ENCODE measurements around a stretch of chr7.

- RRBS, 2 experiments = no CpG with 5 or more reads among the region's 1 CpG
Measured at GRCh38 chr7:24576016-24576559, 2.8 kb downstream of the PALS2 start.

DNA sequence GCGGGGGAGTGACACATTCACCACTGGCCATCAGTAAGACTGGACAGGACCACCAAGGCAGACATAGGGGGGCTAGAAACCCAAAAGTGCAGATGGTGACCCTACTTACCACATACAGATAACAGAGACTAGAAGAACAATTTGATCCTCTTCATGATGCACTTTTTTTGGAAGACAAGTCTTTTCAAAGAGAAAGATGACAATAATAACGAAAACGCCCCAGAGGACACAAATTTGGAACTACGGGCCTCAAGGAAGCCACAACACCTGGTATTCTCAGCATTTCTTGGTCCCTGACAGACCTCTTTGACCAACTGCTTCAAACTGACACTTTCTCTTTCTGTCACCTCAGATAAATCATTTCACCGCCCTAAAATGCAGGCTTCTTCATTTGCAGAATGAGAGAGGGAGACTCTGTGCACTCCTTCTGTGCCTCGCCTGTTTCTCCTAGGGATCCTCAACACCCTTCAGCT is 41.7 kb downstream of the GSDME start:
- RRBS, 2 experiments = no CpG with 5 or more reads among the region's 6 CpGs

DNA sequence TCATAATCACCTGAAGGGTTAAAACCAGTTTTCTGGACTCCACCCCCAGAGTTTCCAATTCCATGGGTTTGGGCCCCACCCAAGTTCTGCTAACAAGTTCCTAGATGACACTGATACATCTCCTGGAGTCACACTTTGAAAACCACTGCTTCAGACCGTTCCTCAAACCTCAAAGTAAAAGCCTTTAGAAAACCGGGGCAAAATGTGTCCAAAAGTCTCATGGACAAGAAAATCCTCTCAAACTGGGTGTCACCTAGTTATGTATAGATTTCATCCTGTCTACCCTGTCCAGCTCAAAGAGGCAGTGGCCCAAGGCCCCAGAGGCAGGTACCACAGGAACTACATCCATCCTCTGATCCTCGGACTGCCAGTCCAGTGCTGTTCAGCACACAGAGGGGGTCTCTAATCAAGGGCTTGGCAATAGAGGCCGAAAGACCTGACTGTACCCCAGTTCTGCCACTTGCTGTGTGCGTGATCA is 9.2 kb downstream of the OSBPL3 start:
- RRBS, 2 experiments = no CpG with 5 or more reads among the region's 5 CpGs

GRCh38 chr7:25030939-25031404 is 51.0 kb upstream of the OSBPL3 start:
- RRBS, 2 experiments = 23 to 45% methylated on average over 2 of the region's 7 CpGs

GRCh38 chr7:25047704-25048224 is 67.8 kb upstream of the OSBPL3 start:
- RRBS, 2 experiments = no CpG with 5 or more reads among the region's 17 CpGs

- RRBS, 2 experiments = 90 to 91% methylated on average over 4 to 11 of the region's 42 CpGs
Measured at GRCh38 chr7:25858568-25859176, 293.3 kb upstream of the NFE2L3 start.

- RRBS, 2 experiments = no CpG with 5 or more reads among the region's 4 CpGs
Measured at GRCh38 chr7:25894293-25894756, 257.7 kb upstream of the NFE2L3 start.

DNA sequence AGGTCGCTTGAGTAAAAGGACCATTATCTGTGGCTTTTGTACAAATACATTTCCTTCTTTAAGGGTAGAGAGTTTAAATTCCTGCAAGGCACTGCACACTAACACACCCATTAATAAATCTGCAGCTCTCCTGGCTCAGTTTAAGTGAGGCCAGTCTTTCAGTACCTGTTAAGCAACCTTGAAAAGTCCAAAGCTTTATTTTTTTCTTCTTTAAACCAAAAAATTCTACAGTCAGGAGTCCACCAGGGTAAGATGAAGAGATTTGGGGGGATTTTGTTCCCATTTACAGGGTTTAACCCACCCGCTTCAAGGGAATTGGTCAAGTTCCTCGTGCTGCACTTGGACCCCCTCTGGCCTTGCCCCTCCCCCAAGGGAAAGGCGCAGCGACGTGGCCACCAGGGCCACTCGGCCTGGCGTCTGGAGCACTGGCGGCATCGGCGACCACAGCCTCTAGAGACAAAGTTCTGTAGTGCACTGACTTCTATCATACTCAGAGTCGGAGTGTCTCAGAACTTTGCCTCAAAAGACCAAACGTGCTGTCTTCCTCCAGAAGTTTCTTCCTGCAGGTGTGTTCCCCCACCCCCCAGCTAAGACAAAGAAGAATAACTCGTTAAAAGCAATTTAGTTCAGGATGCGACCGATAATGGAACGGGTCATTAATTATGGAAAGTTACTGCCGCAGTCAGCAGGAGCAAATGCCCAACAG is 202.4 kb upstream of the NFE2L3 start:
- RRBS, 2 experiments = no CpG with 5 or more reads among the region's 18 CpGs

DNA sequence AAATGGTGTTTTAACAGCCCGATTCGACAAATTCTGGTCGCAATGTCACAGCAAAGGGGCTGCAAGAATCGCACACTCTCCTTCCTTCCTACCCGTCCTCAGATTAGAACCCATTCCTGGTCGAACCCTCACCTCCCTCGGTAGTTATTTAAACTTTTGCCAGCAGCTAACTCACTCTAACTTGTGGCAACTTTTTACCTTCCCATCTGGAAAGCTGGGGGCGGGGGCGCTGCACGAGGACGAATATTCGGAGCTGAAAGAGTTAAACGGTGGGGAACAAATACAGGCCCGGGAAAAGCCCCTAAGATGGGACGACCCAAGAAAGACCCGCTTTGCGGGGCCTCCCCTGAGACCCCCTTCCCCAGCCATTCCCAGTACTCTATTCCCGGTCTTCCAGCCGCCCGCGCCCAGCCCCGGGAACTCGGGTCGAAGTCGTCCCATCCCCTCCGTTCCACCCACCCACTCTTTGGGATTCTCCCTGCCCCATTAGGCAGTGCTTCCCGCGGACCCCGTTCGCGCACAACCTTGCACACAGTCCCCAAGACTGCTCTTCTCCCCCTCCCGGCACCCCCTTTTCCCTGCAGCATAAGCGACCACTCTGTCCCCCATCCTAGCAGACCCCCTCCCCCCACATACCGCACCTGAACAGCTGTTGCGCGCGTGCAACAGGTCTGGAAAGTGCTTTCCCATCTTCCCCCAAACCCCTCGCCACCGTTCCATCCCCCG is 201.7 kb upstream of the NFE2L3 start:
- RRBS, 2 experiments = under 1 to 2% methylated on average over 3 of the region's 40 CpGs

DNA sequence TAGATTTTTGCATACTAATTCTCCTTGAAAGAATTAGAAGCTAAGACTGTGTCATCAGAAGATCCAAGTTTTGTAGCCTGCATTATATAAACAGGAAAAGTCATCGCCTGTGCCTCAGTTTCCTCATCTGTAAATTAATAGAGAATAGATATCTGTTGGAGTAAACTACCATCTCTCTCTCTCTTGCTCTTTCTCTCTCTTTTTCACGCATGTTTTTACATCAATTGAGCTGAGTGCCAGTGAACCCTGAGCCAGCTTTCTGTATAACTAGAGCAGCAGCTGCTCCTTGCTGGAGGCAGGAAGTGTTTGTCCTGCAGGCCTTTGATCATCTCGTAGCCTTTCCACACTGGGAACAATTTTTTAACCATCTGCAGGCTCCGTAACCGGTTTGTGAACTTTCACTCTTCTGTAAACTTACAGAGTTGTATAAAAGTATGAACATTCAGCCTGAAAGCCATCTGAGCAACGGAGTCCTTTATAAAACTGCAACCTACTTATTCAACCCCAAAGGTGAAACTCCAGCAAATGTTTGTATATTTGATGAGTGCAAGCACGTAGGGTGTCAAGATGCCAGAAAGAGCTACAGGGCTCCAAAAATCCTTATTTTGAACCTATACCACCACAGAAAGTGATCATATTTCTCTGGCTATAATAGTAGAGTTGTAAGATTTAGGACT is 162.9 kb upstream of the NFE2L3 start:
- RRBS, 2 experiments = no CpG with 5 or more reads among the region's 7 CpGs

GRCh38 chr7:26159222-26159754 is 7.3 kb downstream of the NFE2L3 start:
- RRBS, 2 experiments = no CpG with 5 or more reads among the region's 2 CpGs

- RRBS, 2 experiments = no CpG with 5 or more reads among the region's 12 CpGs
Measured at GRCh38 chr7:26179539-26180549, 20.7 kb downstream of the HNRNPA2B1 start.

- RRBS, 2 experiments = no CpG with 5 or more reads among the region's 10 CpGs
Measured at GRCh38 chr7:26185130-26185496, 15.4 kb downstream of the HNRNPA2B1 start.

- RRBS, 2 experiments = no CpG with 5 or more reads among the region's 6 CpGs
Measured at GRCh38 chr7:26187078-26187732, 13.3 kb downstream of the HNRNPA2B1 start.

DNA sequence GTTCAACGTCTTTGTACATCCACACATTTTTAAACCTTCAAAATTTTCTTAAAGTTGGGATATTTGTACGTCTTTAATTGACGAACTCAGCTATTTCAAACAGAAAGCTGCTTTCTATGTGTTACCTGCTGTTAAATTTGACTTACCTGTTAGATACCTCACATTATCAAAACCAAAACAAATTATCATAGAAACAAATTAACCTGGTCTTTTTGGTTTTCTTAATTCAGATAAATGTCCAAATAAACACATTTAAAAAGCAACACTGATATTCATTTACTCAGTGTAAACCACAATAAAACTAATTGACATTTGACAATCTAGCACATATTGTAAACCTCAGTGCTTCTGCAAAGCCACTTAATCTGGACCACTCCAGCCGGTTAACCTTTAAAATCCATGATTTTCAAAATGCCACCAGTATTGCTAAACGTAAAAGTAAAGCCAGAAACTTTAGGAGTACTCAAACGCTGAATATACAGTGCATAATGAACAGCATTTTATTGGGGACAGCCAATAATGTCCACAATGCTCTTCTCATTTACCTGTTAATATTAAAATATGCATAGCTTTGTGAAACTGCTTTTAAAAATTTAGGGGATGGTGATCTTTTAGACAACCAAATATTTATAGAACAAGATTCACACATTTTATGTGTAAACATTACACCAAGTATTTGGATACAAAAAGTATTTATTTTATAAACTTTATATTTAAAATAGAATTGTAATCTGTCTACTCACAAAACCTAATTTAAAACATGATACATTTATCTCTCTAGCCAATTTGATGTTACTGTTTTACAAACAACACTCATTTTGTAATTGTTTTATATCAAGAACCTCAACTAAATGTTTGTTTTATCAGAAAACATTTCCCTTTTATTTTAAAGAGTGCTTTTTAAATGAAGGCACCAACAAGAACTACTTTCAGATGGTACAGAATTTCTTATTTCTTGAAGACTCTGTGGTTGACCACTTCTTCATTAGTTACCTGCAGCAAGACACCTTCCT is 10.8 kb downstream of the HNRNPA2B1 start:
- RRBS, 2 experiments = no CpG with 5 or more reads among the region's 6 CpGs

DNA sequence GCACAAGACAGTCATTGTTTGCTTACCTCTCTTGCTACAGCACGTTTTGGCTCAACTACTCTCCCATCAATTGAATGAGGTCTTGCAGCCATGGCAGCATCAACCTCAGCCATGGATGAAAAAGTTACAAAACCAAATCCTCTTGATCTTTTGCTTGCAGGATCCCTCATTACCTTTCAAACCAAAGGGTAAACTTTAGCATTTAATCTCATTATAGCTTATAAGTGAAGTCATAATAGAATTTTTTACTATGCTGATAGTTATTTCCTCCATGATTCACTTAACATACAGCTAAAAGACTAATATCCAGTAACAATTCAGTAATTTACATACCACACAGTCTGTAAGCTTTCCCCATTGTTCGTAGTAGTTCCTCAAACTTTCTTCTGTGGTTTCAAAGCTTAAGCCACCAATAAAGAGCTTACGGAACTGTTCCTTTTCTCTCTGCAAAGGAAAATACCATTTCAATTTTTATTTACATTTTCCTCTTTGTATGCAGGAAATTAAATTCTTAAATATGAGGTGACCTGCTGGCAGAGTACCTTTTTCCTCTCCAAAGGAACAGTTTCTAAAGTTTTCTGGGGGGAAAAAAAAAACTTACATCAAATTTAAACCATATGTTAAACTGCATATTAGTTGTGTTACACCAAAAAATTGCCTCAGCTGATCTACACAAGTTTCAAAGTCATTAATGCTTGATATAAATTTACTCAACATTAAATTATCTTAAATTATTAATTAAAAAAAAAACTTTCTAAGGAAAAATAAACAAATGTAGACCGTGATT is 3.1 kb downstream of the HNRNPA2B1 start:
- RRBS, 2 experiments = no CpG with 5 or more reads among the region's 4 CpGs

GRCh38 chr7:26199330-26200467 is 847 bp downstream of the HNRNPA2B1 start:
- RRBS, 2 experiments = no CpG with 5 or more reads among the region's 65 CpGs

DNA sequence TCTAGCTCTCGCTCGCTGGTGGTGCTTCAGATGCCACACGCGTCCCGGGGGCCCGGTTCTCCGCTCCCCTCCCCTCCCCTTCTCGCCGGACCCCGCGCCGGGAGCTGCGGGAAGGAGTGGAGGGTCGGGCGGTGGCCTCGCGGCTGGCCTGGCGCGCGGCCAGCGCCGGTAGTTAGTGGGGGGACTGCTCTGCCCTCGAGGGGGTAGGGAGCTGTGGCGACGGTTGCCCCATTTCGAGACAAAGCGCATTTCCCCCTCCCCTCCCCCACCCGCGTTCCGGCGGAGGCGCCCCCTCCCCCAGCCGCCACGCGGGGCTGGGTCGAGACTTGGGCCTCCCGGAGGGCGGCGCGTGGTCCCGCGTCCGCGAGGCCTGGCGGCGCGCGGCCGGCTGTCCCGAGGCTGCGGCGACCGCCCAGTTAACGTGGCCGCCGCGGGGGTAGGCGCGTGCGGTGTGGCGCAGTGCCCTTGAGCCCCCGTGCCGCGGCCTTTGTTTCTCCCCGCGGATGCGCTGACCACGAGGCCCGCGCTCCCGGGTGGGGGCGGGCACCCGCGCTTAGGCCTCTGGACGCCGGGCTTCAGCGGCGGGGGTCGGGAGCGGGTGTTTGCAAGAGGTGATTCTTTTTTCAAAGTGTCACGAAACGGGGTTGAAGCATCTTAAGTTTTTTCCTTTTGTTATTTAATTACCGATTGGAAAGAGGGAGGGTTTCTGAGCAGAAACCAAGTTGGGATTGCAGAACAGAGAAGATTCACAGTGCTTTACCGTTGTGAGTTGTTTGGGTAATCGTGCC is 495 bp downstream of the CBX3 start:
- RRBS, 2 experiments = under 1 to 1% methylated on average over 45 of the region's 85 CpGs

DNA sequence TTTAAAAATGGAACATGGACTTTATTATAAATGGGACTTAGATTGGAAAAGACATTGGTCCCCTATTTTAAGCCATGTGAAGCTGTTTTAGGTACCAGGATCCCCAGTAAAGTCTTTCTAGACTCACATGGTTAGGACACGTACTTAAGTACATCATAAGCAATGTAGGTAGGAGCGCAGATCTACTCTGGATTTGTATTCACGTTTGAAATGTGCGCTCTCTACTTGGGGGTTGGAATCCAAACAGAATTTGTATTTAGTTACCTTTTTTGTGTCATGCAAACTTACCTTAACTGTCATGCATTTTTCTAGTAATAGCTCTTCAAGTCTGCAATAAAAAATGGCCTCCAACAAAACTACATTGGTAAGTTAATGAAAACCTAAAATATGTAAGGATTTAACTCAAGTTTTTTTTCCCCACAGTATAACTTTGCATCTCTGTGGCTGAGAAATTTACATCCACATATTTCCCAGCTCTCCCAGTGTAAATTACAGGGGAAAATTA is 1.2 kb downstream of the CBX3 start:
- RRBS, 2 experiments = no CpG with 5 or more reads among the region's 4 CpGs

- RRBS, 2 experiments = no CpG with 5 or more reads among the region's 8 CpGs
Measured at GRCh38 chr7:26363295-26363819, 71.7 kb downstream of the SNX10 start.